Mesangial cell (primary cell): ENCODE results near the genes KRT7, KRT84 and KRT6A.

- RAMPAGE, long total RNA = no peak
These were observed 907 bp upstream of the TAMALIN start for GRCh38 chr12:52005686-52006392.

DNA sequence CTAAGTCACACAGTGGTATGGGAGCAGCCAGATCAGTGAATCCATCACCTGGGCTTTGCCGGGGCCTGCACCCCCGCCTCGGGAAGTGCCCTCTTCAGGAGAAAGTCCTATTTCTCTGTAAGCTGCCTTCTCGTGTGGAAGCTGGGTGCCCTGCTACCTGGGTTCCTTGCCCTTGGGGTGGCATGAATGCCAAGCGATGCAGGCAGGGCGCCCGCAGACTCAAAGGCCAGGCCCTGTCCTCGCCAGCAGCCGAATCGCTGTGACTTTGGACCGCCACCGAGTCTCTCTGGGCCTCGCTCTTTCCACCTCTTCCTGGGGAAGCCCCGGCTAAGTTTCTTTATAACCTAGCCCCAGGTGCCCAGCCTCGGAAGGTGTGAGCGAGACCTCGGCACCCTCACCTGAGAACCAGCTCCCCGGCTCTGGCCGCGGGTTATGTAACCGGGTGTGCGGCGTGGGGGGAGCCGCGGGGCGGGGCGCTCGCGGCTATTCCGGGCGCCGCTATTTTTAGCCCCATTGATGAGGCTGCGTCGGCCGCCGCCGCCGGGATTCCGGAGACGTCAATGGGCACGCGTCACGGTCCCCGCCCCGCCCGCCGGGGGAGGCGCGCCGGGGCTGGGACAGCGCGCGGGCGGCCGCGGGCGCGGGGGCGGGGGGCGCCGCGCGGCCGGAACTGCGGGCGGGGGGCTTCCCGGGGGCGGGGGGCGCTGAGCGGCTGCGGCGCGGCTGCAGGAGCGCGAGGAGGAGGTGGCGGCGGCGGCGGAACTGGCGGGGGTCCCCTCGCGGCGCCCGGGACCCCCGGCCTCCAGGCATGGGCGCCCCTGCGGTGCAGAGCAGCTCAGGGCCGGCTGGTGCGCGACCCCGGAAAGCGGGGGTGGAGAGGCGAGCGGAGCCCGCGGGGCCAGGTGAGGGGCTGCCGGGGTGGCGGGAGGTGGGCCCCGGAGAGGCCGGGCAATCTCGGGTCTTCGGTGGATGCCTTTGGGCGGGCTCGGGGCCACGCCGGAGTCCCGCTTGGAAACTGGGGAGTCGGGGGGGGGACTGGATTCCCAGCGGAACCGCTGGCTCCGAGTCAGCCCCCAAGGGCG is 14.4 kb upstream of the NR4A1 start:
- RAMPAGE, long total RNA = no peak

- RAMPAGE, long total RNA = no peak
These were observed 8.2 kb upstream of the NR4A1 start for GRCh38 chr12:52043056-52043413.

- RAMPAGE, long total RNA = no peak
These were observed 5.7 kb upstream of the NR4A1 start for GRCh38 chr12:52045436-52046138.

DNA sequence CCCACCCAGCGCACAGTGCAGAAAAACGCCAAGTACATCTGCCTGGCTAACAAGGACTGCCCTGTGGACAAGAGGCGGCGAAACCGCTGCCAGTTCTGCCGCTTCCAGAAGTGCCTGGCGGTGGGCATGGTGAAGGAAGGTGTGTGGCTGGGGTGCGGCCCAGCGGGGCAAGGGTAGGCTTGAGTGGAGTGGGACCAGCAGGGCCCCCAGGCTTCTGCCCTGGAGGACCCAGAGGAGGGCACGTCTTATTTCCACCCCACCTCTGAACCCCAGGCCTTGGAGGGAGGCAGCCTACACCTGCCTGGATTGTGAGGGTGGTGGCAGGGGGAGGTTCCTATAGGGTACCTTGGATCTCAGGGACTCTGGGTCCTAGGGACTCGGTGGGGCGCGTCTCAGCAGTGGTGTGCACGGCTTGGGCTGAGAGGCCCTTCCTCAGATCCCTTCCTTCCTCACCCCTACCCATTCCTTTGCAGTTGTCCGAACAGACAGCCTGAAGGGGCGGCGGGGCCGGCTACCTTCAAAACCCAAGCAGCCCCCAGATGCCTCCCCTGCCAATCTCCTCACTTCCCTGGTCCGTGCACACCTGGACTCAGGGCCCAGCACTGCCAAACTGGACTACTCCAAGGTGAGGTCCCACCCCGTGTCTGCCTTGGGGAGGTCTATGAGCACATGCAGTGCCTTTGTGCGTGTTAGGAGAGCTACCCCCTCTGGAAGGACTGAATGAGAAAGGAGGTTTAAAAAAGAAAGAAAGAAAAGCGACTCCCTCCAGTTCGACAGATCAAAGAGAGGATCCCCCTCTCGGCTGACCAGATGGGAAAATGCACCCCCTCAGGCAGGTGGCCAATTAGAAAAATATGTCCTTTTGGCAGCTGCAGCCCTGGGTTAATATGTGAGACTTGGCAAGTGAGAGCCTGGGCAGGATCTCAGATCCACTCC is 5.0 kb downstream of the NR4A1 start:
- RAMPAGE, long total RNA = no peak

- RAMPAGE, long total RNA = no peak
These were observed 7.4 kb downstream of the NR4A1 start for GRCh38 chr12:52058430-52059175.

GRCh38 chr12:52070557-52071159 is 880 bp downstream of the ATG101 start:
- RAMPAGE, long total RNA = no peak

DNA sequence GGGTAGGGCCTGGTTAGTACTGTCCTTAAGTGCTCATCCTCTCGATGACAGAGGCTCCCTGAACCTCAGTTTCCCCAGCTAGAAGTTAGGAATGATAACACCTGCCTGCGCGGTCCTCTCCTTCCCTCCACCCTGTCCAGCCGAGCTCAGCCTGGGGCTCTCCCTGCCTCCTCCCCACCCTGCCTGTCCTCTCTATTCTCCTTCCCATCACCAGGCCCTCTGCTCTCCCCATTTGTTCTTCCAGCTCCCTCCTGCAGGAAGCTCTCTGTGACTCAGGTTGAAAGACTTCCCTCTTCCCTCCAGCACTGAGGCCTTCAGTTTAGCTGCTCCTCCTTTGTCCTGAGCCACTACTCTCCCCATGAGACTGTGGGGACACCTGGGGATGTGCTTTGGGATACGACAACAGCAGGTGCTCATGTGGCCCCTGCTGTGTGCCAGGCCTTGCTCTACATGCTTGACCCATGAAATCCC is 5.8 kb downstream of the KRT80 start:
- RAMPAGE, long total RNA = no peak

DNA sequence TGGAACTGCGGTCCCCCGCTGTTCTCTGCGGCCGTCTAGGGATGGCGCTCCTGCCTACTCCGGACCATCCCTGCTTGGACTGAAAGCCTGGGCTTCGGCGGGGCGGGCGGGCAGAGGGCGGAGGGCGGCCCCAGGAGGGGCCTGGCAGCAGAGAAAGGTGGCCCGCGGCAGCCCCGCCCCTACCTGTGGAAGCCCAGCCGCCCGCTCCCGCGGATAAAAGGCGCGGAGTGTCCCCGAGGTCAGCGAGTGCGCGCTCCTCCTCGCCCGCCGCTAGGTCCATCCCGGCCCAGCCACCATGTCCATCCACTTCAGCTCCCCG is at the start of gene KRT7:
Gene KRT7, plus strand, starts transcription at position 242 of the 319 bp plus-strand sequence.
- RAMPAGE, long total RNA = no peak

DNA sequence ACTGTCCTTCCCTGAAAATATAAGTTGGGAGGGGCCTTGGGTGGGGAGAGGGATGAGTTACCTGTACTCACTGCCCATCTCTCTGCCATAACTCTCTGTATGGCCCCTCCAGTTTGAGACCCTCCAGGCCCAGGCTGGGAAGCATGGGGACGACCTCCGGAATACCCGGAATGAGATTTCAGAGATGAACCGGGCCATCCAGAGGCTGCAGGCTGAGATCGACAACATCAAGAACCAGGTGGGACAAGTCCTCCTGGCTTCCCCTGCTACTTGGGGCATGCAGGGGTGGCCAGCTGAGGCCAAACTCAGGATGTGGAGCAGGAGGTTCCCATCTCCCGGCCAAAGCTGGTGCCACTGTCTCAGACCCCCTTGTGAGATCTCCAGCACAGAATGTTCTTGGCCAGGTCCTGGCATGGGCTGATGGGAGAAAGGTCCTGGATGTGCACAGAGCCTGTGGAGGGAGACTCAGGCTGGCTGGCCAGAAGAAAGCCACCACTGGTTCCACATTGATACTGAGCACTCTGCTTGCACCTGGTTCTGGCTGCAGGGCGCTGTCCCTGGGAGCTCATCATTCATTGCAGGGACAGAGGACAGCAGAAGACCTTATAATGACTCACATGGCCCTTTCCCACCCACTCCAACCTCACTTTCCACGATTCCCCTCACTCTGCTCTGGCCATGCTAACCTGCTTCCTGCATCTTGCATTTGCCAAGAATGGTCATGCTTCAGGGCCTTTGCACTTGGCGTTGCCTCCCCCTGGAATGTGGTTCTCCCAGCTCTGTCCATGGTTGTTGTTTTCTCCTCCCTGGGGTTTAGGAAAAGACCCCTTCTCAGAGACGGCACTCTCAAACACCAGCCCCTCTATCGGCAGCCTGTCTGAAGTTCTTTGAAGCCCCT is 10.1 kb downstream of the KRT7 start:
- RAMPAGE, long total RNA = no peak

GRCh38 chr12:52247177-52247344 is 14.0 kb downstream of the KRT7 start:
- RAMPAGE, long total RNA = no peak

GRCh38 chr12:52280073-52281451 is 6.1 kb downstream of the KRT86 start:
- RAMPAGE, long total RNA = no peak

DNA sequence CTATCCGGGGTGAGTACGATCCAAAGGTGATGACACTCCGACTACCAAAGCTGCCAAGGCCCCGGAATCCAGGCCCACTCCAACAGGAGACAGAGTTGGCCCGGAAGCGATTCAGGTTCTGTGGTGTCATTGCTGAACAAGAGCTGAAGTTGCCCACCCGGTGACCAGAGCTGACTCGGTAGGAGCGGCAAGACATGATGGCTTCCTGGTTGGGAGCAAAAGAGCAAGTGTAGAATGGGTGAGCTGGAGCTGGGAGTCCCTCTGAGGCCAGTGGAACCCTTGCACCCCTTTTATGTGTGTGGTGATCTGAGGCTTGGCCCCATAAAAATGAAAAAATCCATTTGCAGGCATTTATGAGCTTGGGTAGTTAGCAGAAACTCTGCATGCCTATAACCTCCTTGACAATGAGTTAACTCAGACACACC is at the start of gene KRT84:
Gene KRT84, minus strand, starts transcription at position 263 of the 425 bp plus-strand sequence.
- RAMPAGE, long total RNA = no peak

GRCh38 chr12:52492579-52493781 is at the start of gene KRT6A:
Gene KRT6A (minus strand): TSS chr12:52493257.
- RAMPAGE, long total RNA = no peak

DNA sequence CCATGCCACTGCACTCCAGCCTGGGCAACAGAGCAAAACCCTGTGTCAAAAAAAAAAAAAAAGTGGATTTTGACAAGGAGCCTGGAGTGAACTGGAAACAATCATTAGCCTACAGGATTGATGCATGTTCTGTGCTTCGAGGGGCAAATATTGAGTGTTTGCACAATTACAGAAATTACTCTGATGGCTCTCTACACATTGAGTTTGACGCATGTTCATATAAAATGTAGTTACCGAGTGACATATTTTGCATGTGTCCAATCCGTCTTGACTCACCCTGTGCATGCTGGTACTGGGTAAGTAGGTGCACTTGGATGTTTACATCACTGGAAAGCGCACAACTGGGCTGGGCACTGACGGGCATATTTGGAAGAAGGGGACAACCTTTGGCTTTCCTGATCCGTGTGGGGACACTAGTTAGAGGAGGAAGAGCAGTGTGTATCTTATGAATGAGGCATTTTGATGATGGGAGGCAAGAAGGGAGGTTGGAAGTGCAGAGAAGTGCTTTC is 4.9 kb upstream of the KRT6A start:
- RAMPAGE, long total RNA = no peak

- RAMPAGE, long total RNA = no peak
These were observed 13.2 kb downstream of the KRT5 start for GRCh38 chr12:52506854-52507511.

- RAMPAGE, long total RNA = no peak
These were observed 12.2 kb upstream of the KRT73 start for GRCh38 chr12:52630387-52631146.

- RAMPAGE, long total RNA = no peak
These were observed 6.4 kb downstream of the KRT2 start for GRCh38 chr12:52645250-52646343.

GRCh38 chr12:52687757-52688428 is 7.7 kb upstream of the KRT1 start:
- RAMPAGE, long total RNA = no peak

DNA sequence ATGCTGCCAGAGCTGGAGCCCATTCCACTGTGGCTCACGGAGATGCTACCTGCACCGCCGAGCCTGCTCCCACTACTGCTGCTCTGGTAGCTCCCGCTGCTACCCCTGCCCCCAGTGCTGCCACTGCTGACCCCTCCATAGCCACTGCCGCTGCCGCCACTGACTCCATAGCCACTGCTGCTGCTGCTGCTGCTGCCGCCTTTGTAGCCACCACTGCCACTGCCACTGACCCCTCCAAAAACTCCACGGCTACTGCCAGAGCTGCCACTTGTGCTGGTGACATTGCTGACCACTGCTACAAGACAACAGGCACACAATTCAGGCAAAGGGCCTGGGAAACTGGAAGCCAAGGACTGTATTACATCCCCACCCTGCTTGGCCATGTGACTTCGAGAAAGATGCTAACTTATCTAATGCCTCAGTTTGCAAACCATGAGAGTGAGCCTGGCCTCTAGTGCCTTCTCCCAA is 8.3 kb downstream of the KRT76 start:
- RAMPAGE, long total RNA = no peak